ENCODE measurements around a stretch of chr6.

DNA sequence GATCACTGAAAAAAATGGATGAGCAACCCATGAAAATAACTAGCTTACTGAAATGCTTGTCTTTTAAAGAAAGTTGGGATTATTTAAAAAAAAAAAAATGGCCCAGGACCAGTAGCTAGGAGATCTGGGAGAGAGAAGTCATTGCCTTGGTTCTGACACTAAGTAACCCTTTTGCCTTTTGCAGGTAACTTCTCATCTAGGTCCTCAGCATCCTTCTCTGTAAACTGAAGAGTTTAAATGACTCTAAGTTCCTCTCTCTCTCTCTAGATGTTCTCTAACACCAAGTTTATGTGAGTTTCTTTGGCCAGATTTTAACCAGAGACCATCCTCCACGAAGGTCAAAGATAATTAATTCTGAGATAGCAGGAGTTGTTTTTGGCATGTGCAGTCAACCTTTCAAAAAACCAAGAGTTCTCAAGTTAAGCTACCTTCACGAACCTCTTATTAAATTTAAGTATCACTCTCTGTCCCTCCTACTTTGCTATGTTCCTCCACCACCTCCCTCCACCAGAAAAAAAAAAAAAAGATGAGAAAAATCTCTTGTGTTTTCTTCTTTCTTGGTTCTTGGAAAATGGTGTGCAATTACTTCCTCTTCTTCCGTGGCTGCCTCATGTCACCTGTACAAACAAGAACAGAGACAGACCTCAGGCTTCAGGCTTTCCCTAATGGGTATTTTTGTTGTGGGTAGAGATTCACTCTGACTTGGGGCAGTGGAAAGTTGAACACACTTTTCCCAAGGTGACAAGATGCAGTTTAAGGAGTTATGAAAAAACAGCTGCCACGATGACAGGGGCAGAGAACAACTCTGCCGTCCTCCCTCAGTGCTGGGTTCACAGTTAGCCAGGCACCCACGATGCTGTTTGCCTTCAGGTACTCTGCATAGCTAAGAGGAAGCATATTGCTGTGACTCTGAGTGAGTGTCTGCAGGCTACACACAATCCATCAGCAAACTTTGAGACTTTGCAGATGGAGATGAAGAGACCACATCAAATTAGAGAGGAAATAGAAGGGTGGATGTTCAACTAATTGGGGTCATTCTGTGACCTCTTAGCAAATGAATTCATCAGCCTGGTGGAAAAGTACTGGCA, 64.4 kb downstream of the ADTRP start:
- PRO-cap, result no peak
- RRBS, result no CpG with 5 or more reads among the region's 6 CpGs

DNA sequence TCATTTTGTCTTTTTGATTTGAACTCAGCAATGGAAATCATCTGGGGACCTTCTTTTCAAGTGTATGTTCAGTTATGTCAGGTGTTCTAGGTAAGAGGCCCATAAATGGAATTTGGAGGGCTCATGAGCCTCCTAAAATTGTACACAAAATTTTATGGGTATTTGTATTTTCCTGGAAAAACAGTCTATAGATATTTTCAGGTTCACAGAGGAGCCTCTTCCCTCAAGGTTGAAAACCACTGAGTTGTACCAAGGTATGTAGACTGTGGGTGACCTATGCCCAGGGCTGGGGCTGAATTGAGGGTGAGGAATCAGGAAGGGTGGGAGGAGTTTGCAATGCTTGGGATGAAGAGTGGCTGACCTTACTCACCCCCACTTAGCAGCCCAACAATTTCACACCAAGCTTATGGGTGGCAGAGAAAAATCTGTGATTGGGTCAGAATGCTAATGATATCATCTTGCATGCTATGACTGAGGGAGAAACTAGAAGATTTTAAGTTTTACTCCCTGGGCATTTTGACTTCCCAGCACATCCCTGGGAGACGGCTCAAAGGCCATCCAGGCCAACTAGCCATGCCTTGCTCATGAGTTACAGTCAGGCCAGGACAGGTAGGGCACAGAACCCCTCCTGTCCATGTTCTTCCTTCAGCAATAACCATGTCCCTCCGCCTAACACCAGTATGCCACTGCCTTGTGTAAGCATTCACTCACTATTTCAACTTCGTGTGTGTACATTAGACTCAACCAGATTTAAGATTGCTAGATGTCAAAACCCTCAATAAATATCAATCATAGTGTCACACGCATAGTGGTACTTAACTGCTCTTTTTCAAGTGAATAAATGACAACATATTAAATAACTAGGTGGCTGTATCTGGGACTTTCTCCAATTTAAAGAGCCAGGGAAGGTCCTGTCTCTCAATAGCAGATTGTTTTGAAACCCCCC, 16.7 kb downstream of the ADTRP start:
- PRO-cap, result no peak
- RRBS, result no CpG with 5 or more reads among the region's 4 CpGs

- PRO-cap, result no peak
- RRBS, result no CpG with 5 or more reads among the region's 5 CpGs
These were observed 75.8 kb upstream of the ADTRP start for GRCh38 chr6:11854278-11854848.

DNA sequence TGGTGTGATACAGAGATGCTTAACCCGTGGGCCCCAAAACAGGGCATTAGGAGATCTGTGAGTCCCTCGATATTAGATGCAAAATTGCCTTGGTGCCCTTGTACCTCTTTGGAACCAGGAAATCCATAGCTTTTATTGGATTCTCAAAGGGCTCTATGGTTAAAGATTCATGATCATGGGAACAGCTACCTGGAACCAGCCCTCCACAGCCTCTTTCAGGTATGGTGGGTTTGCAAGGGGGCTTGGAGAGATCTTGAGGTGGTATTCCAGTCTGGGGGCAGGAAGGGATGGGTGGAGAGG, 91.4 kb upstream of the HIVEP1 start:
- PRO-cap, result no peak
- RRBS, result no CpG with 5 or more reads among the region's 2 CpGs

GRCh38 chr6:12000889-12001488, 11.1 kb upstream of the HIVEP1 start:
- PRO-cap, result no peak
- RRBS, result no CpG with 5 or more reads among the region's 4 CpGs

DNA sequence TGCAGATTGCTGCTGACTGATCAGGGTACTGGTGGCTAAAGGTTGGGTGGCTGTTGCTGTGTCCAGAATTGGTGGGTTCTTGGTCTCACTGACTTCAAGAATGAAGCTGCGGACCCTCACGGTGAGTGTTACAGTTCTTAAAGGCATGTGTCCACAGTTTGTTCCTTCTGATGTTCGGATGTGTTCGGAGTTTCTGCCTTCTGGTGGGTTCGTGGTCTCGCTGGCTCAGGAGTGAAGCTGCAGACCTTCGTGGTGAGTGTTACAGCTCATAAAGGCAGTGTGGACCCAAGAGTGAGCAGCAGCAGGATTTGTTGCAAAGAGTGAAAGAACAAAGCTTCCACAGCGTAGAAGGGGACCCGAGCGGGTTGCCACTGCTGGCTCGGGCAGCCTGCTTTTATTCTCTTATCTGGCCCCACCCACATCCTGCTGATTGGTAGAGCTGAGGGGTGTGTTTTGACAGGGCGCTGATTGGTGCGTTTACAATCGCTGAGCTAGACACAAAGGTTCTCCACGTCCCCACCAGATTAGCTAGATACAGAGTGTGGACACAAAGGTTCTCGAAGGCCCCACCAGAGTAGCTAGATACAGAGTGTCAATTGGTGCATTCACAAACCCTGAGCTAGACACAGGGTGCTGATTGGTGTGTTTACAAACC, 95.4 kb downstream of the HIVEP1 start:
- PRO-cap, result no peak
- RRBS, result no CpG with 5 or more reads among the region's 16 CpGs

DNA sequence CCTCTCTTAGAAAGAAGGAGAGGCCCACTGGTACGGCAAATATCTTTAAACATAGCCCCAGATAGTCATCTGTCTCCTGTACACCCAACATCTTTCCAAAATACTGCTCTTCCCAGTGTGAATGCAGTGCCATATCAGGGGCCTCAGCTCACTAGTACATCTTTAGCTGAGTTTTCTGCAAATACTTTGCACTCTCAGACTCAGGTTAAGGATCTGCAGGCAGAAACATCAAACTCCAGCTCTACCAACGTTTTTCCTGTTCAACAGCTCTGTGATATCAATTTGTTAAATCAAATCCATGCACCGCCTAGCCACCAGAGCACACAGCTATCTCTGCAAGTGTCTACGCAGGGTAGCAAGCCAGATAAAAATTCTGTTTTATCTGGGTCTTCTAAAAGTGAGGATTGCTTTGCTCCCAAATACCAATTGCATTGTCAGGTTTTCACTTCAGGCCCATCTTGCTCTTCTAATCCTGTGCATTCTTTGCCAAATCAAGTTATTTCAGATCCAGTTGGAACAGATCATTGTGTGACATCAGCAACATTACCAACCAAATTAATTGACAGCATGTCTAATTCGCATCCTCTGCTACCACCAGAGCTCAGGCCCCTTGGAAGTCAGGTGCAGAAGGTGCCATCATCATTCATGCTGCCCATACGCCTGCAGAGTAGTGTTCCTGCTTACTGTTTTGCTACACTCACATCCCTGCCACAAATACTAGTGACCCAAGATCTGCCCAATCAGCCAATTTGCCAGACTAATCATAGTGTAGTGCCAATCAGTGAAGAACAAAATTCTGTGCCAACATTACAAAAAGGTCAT, 112.2 kb downstream of the HIVEP1 start:
- PRO-cap, result no peak
- RRBS, result no CpG with 5 or more reads among the region's 6 CpGs

DNA sequence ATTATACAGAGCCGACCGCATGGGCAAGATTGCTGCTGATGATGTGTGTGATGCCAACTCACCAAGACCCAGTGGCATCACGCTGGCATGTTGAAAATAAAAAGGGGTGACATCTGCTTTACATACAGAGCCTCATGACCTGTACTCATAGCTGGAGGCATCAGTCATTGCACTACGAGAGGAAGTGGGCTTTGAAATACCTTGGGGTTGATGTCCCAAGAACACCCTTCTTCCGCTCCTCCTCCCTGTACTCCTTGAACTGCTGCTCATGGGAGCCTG, 56.6 kb upstream of the EDN1 start:
- PRO-cap, result no peak
- RRBS, result no CpG with 5 or more reads among the region's 5 CpGs

DNA sequence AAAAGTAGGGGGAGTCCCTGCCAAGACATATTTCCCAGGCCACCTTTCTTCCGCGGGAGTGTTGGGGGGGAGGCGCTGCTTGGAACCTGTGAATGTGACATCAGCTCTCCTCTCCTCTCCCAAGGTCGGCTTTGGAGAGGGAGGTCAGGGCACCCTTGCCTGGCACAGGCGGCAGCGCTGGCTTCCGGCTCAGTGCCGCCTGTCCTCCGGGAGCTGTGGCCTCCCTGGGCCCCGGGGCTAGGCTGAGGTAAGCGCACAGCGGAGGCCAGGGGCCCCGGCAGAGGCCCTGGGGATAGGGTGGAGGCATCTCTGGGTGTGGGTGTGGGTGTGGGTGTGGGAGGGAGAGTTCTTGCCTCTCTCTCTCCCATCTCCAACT, 1.9 kb upstream of the EDN1 start:
- PRO-cap, result unidirectional peak, plus-strand start at position 192 of the sequence
- RRBS, result 74% methylated on average over 4 of the region's 13 CpGs

DNA sequence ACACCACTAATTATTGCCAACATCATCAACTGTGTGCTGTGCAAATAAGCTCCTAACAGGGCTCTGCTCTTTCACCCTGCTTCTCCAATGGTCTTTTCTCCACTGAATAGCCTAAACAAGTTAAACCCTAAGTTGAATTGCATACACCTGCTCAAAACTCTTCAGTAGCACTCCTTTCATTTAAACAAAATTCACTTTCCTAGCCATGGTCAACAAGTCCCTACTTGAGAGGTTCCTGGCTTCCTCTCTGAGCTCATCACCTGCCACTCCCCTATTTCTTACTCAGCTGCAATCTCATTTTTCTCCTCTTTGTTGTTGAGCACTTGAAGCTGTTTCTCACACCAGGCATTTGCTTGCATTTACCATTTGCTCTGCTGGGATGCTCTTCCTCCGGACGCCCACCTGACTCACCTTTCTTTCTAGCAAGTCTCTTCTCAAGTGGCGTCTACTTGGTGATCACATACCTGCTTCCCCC, 38.5 kb downstream of the EDN1 start:
- PRO-cap, result no peak
- RRBS, result no CpG with 5 or more reads among the region's 3 CpGs

DNA sequence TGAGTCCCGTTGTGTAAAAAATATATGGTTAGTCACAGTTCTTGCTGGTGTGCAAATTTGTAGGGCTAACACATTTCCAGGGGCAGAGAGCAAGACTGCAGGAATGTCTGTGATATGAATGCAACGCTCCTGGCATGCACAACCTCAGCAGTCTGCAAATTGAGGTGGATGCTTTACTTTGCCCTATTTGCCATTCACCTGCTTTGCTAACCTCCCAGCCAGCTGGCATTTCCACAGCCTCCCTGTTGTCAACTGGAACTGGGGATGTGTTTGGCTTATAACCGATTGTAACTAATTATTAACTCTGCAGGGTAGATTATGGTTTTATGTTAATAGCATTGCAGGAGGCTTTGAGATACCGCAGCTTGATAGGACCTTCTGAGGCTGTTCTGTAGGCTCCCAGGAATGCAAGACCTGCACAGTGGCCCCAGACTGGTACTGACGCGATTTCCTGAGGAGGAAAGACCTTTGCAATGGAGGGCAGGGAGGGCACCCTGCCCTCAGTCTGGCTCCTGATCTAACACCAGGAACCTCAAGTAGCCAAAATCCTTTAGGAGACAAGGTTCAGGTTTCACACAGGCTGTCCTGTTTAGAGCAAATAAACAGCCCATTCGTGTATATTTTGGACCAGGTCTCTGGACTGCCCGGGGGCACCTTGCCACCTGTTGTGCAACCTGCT, 53.4 kb downstream of the EDN1 start:
- PRO-cap, result unidirectional peak, minus-strand start at position 250 of the sequence
- RRBS, result no CpG with 5 or more reads among the region's 8 CpGs

GRCh38 chr6:13009095-13009410, 292.5 kb downstream of the PHACTR1 start:
- PRO-cap, result no peak
- RRBS, result no CpG with 5 or more reads among the region's 2 CpGs

DNA sequence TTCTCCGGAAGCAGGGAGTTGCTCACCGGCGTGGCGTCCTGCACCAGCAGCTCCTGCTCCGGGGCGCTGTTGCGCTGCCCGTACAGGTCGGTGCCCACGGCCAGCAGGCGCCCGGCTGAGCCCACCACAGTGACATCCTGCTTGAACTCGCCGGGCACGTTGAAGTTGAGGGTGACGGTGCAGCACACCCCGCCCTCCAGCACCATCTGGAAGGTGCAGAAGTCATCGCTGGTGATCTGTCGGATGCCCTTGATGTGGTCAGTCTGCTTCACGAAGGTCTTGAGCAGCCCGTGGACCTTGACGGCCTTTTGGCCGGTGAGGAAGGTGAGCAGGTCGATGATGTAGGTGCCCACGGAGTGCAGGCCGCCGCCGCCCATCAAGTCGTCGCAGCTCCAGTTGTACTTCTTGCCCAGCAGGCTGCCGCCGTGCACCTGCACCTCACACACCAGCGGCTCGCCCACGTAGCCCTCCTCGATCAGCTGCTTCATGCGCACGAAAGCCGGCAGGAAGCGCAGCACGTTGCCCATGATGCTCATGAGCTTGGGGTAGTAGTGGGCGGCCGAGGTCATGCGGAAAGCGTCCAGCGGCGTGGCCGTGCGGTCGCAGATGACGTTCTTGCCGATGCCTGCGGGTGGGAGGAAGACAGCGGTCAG, 36.8 kb upstream of the TBC1D7 start:
- PRO-cap, result no peak
- RRBS, result 97% methylated on average over 11 of the region's 54 CpGs

GRCh38 chr6:13397218-13397951, 69.0 kb upstream of the TBC1D7 start:
- PRO-cap, result no peak
- RRBS, result no CpG with 5 or more reads among the region's 10 CpGs

- PRO-cap, result no peak
- RRBS, result no CpG with 5 or more reads among the region's 7 CpGs
These were observed 70.2 kb upstream of the TBC1D7 start for GRCh38 chr6:13398532-13398908.

GRCh38 chr6:13558773-13559249, 15.6 kb upstream of the SIRT5 start:
- PRO-cap, result no peak
- RRBS, result no CpG with 5 or more reads among the region's 3 CpGs

DNA sequence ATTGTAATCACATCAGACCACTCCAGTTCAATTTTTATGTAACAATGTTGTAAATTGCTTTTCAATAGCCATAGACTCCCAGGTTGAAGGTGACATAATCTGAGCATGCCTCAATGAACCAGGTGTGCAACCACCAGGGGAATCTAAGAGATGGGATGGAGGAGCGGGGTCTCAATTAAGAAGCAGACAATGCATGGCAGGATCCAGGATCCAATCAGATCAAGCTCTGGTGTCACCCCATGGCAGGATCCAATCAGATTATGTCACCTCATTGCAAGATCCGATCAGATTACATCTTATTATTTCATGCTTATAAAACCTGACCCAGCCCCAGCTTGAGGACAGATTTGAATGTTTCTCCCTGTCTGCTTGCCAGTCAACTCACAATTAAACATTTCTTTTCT, 14.5 kb upstream of the SIRT5 start:
- PRO-cap, result no peak
- RRBS, result no CpG with 5 or more reads among the region's 2 CpGs

- PRO-cap, result no peak
- RRBS, result 70% methylated on average over 2 of the region's 3 CpGs
These were observed 989 bp upstream of the SIRT5 start for GRCh38 chr6:13573521-13573703.

- PRO-cap, result no peak
- RRBS, result no CpG with 5 or more reads among the region's 6 CpGs
These were observed 3.3 kb upstream of the NOL7 start for GRCh38 chr6:13611738-13612419.

GRCh38 chr6:13615037-13615230, 201 bp upstream of the NOL7 start:
- PRO-cap, result bidirectional peak, plus-strand start at chr6:13615335, minus-strand start at chr6:13615168
- RRBS, result 0% methylated on average over 5 of the region's 15 CpGs